ENCODE results near the genes TNK2, PIGX and NCBP2.

GRCh38 chr3:195635914-195636270, 52.2 kb upstream of the APOD start:
- PRO-cap, result no peak

DNA sequence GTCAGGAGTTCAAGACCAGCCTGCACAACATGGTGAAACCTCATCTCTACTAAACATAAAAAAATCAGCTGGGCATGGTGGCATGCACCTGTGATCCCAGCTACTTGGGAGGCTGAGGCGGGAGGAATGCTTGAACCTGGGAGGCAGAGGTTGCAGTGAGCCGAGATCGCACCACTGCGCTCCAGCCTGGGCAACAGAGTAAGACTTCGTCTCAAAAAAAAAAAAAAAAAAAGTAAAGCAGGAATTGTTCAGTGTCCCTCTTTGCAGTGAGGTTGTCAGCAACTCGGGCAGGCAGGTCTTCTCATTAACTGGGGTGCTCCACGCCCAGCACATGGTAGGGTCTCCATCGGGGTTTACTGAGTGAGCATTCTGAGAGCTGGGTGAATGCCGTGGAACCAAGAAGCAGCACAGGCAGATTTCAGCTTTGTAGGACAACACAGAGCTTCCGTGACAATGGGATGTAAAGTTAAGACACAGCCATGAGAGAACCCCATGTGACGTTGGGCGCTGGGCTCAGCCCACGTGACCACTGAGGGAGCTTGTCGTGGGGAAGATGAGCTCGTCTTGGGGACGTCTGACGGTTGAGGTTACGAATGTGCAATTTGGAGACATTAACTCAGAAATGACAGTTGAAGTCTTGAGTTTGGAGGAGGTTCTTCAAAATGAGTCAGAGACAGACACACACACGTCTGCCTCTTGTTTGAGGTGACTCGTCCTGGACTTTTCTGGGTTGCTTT, 51.6 kb upstream of the MUC20 start:
- PRO-cap, result no peak

GRCh38 chr3:195693483-195694461, 27.0 kb upstream of the MUC20 start:
- PRO-cap, result no peak

- PRO-cap, result no peak
Measured at GRCh38 chr3:195697682-195698525, 22.9 kb upstream of the MUC20 start.

DNA sequence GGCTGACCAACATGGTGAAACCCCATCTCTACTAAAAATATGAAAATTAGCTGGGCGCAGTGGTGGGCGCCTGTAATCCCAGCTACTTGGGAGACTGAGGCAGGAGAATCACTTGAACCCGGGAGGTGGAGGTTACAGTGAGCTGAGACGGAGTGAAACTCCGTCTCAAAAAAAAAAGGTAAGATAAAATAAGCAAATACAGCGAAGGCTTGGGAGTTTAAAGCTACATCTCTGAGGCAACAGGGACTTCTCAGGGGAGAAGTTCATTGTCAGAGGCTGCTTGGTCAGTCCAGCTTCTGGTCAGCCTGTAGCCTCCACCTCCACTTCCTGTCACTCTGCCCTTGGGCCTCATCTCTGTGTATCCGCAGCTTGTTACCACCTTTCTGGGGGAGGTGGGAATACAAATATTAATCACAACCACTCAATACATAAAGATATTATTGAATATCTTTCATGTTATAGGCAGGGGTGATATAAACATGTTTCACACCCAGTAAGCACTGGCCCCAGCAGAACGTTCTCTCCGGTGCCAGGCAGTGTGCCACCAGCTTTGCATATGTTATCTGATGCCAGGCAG, 6.5 kb downstream of the MUC20 start:
- PRO-cap, result no peak

GRCh38 chr3:195835165-195835549, 23.4 kb upstream of the MUC4 start:
- PRO-cap, result no peak

- PRO-cap, result no peak
Measured at GRCh38 chr3:195878652-195878914, 29.8 kb downstream of the TNK2 start.

DNA sequence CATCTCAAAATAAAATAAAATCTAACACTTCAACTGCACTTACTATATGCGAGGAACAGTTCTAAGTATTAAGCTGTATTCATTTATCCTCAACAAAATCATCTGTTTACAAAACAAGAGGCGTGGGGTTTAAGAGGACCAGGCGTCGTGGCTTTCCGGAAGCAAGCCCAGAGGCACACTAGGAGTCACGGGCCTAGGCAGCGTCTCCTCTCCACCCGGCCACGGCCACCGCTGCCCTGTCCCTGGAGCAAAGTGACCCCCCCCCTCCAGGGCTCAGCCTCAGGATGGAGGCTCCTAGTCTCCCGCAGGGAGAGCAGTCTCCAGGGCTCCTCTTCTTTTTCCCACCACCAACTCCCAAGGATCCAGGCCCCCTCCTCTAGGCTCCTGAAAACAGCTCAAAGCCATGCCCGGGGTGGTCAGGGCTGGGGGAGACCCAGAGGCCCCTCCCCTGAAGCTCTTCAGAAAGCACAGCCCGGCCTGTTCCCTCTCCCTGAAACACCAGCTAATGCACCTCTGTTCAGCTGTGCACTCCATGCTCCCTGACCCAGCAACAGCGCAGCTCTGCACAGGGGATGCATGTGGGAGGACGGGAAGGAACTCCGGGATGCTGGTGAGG, 16.8 kb downstream of the TNK2 start:
- PRO-cap, result no peak

GRCh38 chr3:195900121-195901172, 7.9 kb downstream of the TNK2 start:
- PRO-cap, result bidirectional peak, plus-strand start at chr3:195900924, minus-strand start at chr3:195900762

- PRO-cap, result no peak
Measured at GRCh38 chr3:195904315-195904680, 4.1 kb downstream of the TNK2 start.

- PRO-cap, result no peak
Measured at GRCh38 chr3:195907600-195908758, at the start of gene TNK2. TSS of gene TNK2 (minus strand) at chr3:195908551.

- PRO-cap, result no peak
Measured at GRCh38 chr3:196054944-196055988, 26.6 kb downstream of the TFRC start.

DNA sequence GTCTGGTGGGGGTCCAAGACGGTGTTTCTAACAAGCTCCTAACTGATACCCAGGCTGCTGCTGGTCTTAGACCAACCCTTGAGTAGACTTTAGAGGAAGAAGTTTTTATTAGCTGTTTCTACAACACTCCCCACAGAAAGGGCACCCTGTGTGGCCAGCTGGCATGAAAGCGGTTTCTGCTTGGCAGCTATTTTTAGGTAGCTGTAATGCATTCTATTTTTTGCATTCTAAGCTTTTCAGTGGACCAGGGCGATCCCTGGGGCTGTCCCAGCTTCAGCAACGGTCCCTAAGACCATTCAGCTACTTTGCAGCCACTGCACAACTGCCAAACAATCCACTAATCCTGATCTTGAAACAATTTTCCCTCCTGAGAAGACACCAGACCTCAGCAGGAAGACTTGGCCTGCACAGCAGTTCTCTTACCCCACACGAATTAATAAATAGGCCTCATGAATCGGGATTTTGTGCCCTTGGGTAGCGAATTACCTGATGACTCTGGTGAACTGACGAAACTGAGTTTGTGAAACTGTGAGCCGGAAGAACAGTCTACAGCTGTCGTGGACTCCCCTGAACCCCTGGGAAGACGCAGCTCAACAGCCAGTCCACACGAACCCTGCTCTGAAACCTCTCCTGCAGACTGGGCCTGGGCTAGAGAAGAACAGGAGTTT, 14.6 kb upstream of the TFRC start:
- PRO-cap, result no peak

- PRO-cap, result no peak
Measured at GRCh38 chr3:196110436-196110952, 28.6 kb upstream of the TFRC start.

DNA sequence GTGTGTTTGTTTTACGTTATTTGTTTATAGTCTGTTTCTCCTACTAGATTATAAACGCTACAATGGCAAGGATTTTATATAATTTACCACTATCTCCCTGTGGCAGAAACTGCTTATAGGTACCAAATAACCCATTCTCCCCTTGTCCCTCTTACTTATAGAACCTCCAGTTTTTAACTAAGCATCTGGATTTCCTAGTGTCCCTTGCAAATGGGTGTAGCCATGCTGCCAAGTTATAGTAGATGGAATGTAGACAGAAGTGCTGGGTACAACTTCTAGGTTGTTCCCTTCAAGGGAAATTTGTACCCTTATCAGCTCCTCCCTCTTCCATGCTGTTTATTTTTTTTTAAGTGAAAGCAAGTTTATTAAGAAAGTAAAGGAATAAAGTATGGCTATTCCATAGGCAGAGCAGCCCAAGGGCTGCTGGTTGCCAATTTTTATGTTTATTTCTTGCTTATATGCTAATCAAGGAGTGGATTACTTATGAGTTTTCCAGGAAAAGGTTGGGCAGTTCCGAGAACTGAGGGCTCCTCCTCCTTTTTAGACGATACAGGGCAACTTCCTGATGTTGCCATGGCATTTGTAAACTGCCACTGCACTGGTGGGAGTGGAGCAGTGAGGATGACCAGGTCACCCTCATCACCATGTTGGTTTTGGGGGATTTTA, 40.0 kb upstream of the TM4SF19 start:
- PRO-cap, result no peak

- PRO-cap, result bidirectional peak, plus-strand start at chr3:196712348, minus-strand start at chr3:196712250; bidirectional peak, plus-strand start at chr3:196712523, minus-strand start at chr3:196712534; bidirectional peak, plus-strand start at chr3:196712671, minus-strand start at chr3:196712622; unidirectional peak, minus-strand start at chr3:196713023
Measured at GRCh38 chr3:196712168-196713157, at the start of gene PIGX. TSS of gene PIGX (plus strand) at chr3:196712377.

DNA sequence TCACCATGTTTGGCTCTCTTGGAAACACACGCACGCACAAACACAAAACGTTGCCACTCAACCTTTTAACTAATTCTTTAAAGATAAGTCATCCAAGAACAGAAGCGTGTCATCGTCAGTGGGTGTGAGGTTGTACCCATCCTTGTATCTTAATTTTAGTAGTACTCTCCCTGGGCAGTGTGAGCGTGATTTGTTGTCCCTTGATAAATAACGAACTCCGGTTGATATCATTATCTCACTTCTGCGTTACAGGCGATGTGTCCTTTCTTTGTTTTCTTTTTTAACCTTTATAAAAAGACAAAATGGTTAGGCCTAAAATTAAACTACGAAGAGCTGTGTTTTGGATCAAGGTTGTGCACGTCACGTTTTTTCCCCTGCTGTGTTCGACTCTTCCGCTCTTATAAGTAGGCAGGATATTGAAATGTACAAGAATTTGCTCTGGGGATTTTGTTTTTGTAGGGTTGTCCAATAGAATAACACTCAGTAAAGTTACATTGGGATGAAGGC, 1.2 kb downstream of the PAK2 start:
- PRO-cap, result unidirectional peak, minus-strand start at position 391 of the sequence

DNA sequence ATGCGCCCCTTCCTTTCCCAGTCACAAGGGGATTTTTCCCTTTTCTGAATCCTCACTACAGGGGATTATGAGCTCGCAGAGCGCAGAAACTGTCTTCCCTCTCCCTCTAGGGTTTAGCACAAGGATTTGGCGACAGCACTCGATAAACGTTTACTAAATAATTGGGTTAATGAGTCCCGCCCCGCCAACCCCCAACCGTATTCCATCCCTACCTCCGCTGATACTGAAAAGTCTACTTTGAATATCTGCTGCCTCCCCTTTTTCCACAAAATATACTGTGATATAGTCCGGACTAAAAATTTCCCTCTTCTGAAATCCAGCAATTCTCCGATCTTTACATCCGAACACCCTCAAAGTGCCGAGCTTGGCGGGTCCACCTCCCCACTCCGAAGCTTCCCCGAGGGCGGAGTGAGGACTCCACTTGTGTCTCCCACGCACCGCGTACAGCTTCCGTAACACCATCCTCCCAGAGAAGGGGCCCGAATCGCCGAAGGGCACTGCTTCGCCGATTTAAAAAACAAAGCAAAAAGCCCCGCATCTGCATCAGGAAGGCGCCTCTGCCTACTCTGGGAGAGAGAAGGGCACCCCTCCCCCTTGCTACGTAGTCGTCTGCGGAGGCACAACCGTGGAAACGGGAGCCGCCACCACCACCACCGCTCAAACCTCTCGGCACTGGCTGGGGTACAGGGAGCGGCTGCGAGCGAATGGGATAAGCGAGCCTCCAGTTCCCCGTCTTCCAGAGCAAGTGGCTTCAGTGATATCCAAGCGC, 647 bp downstream of the NCBP2 start:
- PRO-cap, result bidirectional peak, plus-strand start at position 620 of the sequence, minus-strand start at position 568 of the sequence

- PRO-cap, result bidirectional peak, plus-strand start at chr3:196942676, minus-strand start at chr3:196942526
Measured at GRCh38 chr3:196942266-196942624, at the start of gene NCBP2. TSS of gene NCBP2 (minus strand) at chr3:196942528.

DNA sequence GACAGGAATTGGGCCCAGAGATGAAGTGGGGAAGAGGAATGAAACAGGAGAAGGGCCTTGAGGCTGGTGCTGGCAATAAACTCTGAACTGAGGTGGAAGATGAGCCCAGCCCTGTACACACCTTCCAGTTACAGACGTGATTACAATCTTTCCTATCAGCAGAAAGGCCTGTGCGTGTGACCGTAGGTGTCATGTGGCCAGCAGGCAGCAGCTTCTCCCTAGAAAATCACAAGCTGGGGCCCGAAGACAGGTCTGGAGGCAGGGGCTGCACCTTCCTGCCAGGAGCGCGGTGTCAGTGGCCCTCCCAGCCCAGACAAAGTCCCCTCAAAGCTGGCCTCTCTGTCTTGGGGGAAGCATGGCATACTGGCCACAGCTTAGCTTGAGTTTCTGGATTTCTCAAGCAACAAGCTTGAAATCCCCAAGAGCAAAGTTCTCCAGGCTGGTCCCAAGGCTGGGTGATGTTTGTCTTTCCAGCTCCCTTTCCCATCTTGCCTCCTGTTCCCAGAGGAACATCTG, 16.7 kb upstream of the PIGZ start:
- PRO-cap, result no peak

All from osteocyte (in vitro differentiated cells).